Subcutaneous adipose tissue (tissue), 3 donors: ENCODE data around the gene NFATC1.

GRCh38 chr18:77366795-77367338 lies 117.2 kb downstream of the GALR1 start:
- PRO-cap = no peak
- RAMPAGE, long total RNA, 3 experiments = no peak in any of the 3 experiments

- PRO-cap = no peak
- RAMPAGE, long total RNA, 3 experiments = no peak in any of the 3 experiments
Measured at GRCh38 chr18:78561862-78562671, 417.6 kb upstream of the SALL3 start.

DNA sequence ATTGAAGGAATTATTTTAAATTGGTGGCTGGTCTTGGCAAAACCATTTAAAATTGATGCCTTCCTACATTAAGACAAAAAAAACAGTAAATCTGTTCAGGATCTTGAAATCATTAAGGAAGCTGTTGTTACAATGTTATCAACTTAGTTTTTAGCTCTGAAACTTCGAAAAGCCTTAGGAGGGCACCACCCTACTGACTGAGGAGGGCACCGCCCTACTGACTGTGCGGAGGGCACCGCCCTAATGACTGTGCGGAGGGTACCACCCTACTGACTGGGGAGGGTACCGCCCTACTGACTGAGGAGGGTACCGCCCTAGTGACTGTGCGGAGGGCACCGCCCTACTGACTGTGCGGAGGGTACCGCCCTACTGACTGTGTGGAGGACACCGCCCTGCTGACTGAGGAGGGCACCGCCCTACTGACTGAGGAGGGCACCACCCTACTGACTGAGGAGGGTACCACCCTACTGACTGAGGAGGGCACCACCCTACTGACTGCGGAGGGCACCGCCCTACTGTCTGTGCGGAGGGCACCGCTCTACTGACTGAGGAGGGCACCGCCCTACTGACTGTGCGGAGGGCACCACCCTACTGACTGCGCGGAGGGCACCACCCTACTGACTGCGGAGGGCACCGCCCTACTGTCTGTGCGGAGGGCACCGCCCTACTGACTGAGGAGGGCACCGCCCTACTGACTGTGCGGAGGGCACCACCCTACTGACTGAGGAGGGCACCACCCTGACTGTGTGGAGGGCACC lies 150.2 kb upstream of the NFATC1 start:
- PRO-cap = no peak
- RAMPAGE, long total RNA, 3 experiments = no peak in any of the 3 experiments

GRCh38 chr18:79326734-79327021 lies 69.1 kb upstream of the NFATC1 start:
- PRO-cap = no peak
- RAMPAGE, long total RNA, 3 experiments = no peak in any of the 3 experiments

- PRO-cap = no peak
- RAMPAGE, long total RNA, 3 experiments = start-site peak on the plus strand in 1 of 3 experiments, at chr18:79363140-79363376 at its widest, 21 reads per replicate
Measured at GRCh38 chr18:79363078-79363585, 32.6 kb upstream of the NFATC1 start.

DNA sequence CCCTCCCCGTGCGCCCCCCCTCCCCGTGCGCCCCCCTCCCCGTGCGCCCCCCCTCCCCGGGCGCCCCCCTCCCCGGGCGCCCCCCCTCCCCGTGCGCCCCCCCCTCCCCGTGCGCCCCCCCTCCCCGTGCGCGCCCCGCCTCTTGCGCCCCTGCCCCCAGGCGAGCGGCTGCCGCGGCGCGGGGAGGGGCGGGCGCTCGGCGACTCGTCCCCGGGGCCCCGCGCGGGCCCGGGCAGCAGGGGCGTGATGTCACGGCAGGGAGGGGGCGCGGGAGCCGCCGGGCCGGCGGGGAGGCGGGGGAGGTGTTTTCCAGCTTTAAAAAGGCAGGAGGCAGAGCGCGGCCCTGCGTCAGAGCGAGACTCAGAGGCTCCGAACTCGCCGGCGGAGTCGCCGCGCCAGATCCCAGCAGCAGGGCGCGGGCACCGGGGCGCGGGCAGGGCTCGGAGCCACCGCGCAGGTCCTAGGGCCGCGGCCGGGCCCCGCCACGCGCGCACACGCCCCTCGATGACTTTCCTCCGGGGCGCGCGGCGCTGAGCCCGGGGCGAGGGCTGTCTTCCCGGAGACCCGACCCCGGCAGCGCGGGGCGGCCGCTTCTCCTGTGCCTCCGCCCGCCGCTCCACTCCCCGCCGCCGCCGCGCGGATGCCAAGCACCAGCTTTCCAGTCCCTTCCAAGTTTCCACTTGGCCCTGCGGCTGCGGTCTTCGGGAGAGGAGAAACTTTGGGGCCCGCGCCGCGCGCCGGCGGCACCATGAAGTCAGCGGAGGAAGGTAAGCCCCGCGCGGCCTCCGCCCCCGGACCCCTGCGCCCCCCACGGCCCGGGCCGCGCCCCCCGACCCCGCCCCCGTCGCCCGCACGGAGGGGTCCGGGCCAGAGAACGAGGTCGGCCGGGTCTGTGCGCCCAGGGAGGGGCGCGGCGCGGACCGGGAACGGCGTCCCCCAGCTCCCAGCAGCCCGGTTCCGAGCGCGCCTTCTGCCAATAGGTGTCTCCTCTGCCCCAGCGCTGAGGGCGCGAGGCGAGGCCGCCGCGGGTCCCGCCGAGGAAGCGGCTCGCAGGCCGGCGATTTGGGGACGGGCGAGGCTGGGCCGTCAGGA lies at the start of gene NFATC1:
Gene NFATC1 (plus strand): TSS at position 346 of the 1,092 bp plus-strand sequence.
- PRO-cap = bidirectional peak, plus-strand start at position 348 of the sequence, minus-strand start at position 180 of the sequence
- RAMPAGE, long total RNA, 3 experiments = no peak in any of the 3 experiments

DNA sequence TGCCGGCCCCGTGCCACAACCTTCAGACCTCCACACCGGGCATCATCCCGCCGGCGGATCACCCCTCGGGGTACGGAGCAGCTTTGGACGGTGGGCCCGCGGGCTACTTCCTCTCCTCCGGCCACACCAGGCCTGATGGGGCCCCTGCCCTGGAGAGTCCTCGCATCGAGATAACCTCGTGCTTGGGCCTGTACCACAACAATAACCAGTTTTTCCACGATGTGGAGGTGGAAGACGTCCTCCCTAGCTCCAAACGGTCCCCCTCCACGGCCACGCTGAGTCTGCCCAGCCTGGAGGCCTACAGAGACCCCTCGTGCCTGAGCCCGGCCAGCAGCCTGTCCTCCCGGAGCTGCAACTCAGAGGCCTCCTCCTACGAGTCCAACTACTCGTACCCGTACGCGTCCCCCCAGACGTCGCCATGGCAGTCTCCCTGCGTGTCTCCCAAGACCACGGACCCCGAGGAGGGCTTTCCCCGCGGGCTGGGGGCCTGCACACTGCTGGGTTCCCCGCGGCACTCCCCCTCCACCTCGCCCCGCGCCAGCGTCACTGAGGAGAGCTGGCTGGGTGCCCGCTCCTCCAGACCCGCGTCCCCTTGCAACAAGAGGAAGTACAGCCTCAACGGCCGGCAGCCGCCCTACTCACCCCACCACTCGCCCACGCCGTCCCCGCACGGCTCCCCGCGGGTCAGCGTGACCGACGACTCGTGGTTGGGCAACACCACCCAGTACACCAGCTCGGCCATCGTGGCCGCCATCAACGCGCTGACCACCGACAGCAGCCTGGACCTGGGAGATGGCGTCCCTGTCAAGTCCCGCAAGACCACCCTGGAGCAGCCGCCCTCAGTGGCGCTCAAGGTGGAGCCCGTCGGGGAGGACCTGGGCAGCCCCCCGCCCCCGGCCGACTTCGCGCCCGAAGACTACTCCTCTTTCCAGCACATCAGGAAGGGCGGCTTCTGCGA lies 15.0 kb downstream of the NFATC1 start:
- PRO-cap = no peak
- RAMPAGE, long total RNA, 3 experiments = start-site peak on the plus strand in 2 of 3 experiments, centred at positions 303 to 595 of the sequence, 5 to 10 reads per replicate

- PRO-cap = no peak
- RAMPAGE, long total RNA, 3 experiments = no peak in any of the 3 experiments
Measured at GRCh38 chr18:79486359-79487022, 90.8 kb downstream of the NFATC1 start.

- PRO-cap = no peak
- RAMPAGE, long total RNA, 3 experiments = no peak in any of the 3 experiments
Measured at GRCh38 chr18:79522267-79522905, 126.7 kb downstream of the NFATC1 start.

DNA sequence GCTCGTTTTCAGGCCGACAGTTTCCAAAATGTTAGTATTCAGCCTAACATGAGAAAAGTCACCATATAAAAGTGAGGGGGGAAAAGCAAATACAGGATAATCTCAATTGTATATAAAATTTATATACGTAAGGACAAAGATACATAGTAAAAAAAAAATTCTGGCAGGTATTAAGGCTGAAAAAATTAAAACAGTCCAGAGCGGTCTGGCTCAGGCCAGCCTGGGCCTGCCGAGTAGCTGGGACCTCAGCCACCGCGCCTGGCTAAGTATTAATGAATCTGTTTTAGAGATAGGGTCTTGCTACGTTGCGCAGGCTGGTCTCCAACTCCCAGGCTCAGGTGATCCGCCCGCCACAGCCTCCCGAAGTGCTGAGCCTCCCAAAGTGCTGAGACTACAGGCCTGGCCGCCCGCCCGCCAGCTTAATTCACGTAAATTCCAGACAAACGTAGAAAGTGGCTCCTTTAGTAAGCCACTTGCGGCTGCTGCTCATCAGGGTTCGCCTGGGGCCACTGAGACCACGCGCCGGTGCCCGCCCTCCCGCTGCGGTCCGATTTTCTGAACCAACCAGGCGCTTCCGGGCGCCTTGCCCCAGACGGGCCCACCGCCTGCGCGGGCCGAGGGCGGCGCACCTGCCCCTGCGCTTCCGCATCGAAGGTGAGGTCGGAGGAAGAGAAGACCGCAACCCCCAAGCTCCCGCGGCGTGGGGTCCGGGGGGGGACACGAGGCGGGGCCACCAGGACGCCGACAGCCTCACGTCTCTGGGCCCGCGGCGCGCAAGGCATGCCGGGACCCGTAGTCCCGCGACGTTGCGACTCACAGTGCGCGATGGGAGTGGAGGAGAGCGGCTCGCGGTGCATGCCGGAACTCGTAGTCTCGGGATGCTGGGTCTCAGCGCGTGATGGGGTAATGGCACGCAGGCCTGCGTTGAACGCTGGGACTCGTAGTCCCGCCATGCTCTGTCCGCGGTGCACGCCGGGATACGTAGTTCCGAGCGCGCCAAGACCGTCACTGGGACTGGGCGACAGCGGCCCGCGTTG lies 708 bp upstream of the CTDP1 start:
- PRO-cap = unidirectional peak, minus-strand start at position 484 of the sequence; bidirectional peak, plus-strand start at position 984 of the sequence, minus-strand start at position 760 of the sequence
- RAMPAGE, long total RNA, 3 experiments = start-site peak on the minus strand in 3 of 3 experiments, centred at positions 80 to 751 of the sequence, 5 to 41 reads per replicate

GRCh38 chr18:79693521-79694001 lies 14.0 kb downstream of the CTDP1 start:
- PRO-cap = no peak
- RAMPAGE, long total RNA, 3 experiments = no peak in any of the 3 experiments

DNA sequence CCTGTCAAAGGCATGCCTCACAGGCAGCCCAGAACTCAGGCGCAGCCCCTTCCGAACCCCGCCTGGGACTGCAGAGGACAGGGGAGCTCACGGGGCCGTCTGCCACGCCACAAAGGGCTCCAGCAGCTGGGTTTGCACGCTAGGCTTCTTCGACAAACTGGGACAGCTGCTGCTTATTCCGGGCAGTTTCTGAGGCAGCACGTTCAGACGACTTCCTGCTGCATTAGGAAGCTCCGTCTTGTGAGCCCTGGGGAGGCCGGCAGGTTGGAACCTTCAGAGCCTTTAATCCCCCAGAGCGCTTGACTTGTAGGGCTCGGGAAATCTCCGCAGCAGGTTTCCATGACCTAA lies 58.8 kb downstream of the KCNG2 start:
- PRO-cap = no peak
- RAMPAGE, long total RNA, 3 experiments = no peak in any of the 3 experiments

DNA sequence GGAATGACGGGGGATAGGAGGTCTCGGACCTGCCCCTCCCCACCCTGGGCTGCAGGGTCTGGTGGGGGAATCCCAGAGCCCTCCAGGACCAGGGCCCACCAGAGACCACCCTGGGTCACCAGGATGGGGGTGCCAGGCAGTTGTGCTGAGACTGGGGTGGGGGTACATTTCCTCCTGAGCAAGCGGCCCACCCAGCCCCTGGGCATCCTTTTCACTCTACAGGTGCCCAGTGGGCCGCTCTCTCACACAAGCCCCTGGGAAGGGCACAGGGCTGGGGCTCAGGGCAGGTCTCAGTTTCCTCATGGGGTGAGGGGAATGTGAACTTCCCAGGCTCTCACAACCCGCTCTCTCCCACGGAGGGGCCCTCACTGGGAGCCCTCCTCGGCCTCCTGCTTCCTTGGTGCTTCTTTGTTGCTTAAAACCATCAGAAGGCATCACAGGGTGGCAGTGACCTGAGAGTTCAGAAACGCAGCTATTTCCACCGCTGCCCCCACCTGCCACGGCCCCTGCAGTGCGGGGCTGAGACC lies 50.2 kb downstream of the SLC66A2 start:
- PRO-cap = no peak
- RAMPAGE, long total RNA, 3 experiments = no peak in any of the 3 experiments

DNA sequence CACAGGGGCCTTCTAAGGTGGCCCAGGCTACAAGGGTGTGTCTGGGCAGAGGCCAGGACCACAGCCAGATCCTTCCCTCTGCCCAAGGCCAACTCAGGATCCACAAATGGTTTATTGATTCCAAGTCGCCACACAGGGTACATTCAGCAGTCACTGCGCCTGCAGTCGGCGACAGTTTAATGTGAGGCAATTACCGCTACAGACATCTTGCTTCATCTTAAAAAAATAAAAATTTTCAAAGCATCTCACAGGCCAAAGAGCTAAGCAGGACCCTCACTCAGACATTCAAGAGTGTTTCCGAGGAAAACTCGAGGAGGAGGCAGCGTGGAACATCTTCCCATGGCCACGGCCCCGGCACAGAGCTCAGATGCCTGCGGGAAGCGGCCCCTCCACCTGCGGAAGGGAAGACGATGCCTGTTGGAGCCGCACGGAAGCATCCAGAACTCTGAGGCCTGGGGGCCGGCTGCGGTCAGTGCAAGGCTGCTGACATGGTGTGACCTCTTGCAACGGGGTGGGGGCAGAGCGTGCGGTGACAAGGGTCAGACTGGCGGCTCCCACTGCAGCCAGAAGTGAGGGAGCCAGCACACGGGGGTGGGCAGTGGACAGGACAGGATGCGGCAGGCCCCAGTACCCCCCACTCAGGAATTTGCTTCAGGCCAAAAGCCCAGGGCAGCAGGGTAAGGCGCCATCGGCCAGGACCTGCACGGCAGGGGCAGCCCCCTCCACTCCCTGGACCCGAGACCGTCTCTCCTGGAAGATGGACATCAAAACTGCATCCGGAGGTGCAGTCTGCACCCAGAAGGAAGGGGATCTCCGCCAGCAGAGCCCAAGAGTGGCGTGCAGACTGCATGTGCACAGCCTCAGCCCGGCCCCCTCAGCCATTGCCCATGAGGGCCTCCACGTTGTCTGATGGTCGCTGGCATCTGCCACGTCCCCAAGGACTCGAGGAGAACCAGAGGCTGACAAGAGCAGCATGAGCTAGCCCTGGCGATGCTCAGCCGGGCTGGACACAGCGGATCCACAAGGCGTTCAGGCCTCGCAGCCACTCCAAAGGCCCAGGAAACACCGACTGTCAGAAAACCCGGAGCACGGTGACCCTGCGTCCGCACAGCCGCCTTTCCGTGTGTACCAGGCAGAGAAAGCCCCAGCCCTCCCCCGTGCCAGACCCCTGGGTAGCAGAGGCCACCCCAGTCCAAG lies 48.7 kb downstream of the SLC66A2 start:
- PRO-cap = no peak
- RAMPAGE, long total RNA, 3 experiments = no peak in any of the 3 experiments

DNA sequence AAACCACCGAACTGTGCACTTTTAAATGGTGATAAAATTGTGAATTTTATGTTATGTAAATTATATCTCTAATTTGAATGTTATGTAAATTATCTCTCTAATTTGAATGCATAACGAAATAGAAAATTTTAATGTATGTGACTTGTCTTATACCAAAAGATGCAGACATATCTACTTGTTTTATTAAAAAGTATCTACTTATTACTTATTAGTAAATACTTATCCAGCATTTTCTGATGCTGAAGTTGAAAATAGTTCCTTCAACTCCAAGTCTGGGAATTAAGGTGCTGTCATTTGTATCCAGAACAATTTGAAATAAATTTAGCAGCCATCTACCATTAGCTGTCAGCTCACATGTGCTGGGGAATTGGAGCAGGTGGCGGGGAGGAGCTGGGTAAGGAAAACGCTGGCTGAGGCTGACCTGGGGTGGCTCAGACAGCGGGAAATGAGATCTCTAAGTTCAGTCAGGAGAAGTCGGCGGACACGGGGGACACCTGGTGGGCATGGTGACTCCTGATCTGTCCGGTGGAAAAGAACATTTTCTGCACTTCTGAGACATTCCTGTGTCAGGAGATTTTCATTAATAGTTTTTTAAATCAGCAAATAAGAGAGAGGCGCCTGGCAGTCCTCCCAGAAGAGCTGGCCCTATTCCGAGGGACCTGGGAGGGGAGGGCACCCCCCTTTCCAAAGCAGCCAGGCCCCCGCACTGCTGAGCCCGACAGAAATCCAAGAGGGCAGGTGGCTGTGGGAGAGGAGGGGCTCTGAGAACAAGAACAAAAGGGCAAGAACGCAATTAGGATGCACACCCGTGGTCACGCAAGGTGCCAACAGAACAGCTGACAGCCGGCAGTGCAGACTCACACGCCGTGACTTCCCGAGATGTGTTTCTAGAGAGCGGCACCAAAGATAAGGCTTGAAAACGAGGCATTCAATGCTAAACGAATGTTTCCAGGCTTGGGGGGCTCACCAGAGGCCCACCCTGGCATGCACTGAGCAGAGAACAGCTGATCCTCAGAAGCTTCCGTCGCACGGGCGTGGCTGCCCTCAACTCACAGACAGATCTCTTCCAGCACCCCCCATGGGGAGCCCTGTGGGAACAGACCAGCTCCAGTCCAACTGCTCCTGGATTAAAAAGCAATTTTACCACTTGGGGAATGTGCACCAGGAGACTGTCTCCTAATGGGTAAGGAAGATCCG lies 26.5 kb downstream of the SLC66A2 start:
- PRO-cap = no peak
- RAMPAGE, long total RNA, 3 experiments = no peak in any of the 3 experiments

DNA sequence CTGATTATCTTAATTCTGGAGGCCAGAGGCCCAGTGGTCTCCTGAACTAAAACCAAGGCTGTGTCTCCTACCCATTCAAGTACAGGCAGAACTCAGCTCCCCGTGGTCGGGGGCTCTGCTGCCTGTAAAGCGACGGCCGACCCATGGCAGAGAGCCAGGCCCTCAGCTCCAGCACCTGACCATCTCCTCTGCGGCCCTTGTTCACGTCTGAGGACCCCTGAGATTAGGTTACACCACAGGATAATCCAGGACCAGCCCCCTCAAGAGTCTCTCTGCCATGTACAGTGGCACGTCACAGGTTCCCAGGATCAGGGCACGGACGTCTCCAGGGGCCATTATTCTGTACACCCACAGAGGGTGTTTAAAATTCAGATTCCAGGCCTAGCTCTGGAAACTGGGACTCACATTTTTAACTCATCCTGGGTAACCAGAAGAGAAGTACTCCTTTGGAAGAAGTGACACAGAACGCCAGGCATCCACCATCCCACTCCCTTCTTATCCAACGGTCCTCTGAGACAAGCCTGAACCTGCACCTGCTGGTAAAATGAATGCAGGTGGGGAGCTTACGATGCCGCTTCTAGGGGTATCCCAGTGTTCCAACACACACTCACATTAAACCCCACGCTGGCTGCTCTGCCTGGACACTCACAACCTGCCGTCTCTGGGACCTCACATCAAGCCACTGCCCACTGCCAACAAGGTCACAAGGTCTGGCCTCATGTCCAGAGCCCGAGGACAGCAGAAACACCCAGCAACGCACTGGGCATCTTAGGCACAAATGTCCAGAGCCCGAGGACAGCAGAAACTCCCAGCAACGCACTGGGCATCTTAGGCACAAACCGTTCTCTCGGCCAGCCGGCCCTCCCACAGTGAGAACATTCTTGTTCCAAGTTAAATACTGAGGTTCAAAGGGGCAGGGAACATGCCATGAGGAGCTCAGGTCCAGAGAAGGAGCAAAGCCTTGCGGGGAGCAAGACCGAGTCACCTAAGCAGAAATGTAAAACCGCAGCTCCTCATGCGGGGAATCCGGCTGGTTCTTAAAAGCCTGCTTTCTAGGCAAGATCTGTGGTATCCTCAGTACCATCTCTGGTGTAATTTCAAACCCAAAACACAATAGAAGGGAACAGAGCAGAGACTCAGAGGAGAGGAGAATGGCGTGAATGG lies 10.0 kb downstream of the SLC66A2 start:
- PRO-cap = no peak
- RAMPAGE, long total RNA, 3 experiments = no peak in any of the 3 experiments

DNA sequence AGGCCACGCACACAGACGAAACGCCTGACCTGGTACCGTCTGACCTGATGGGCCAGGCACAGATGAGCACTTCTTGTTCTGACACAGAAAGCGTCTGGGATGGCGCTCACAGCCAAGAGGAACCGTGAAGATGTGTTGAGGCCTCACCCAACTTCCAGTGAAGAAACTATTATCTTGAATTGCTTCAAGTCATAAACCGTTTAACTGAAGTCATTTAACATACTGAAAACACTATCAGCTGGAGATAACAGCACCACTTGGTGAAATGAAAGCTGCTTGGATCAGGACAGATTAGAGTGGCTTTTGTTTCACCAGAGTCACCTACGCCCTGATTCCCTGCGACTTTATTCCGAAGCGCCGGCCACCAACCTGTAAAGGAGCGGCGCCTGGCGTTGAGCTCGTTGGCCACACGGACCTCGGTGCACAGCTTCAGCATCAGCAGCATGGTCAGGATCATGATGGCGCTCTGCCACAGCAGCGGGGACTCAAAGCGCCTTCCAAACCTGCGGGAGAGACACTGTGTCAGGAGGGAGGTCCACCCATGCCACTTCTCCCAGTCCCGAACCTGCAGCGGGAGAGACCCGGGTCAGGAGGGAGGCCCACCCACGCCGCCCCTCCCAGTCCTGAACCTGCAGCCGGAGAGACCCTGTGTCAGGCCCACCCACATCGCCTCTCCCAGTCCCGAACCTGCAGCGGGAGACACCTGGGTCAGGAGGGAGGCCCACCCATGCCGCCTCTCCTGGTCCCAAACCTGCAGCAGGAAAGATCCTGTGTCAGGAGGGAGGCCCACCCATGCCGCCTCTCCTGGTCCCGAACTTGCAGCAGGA lies 8.3 kb downstream of the SLC66A2 start:
- PRO-cap = no peak
- RAMPAGE, long total RNA, 3 experiments = no peak in any of the 3 experiments

- PRO-cap = no peak
- RAMPAGE, long total RNA, 3 experiments = no peak in any of the 3 experiments
Measured at GRCh38 chr18:79953017-79953424, 1.6 kb upstream of the SLC66A2 start.

DNA sequence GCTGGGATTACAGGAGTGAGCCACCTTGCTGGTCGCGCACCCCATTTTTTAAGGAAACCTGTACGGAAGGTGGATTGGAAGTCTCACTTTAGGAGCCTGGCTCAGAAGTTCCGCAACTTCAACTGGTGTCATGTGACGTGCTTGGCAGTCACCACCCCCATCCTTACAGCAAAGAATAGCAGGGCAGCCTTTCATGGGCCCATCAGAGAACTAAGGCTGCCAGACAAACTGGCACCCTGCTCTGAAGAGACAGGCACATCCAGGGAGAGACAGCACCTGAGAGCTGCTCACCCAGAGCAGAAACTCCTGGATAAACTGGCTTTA lies 3.4 kb upstream of the SLC66A2 start:
- PRO-cap = no peak
- RAMPAGE, long total RNA, 3 experiments = no peak in any of the 3 experiments

- PRO-cap = no peak
- RAMPAGE, long total RNA, 3 experiments = no peak in any of the 3 experiments
Measured at GRCh38 chr18:79962836-79963653, 1.4 kb upstream of the HSBP1L1 start.